Neural crest cell (in vitro differentiated cells): Measurements from ENCODE around the genes SNRPD2, SIX5, DMPK and PPP5C.

GRCh38 chr19:45548088-45548814, 36.4 kb downstream of the OPA3 start:
- PRO-cap = no peak

GRCh38 chr19:45645906-45646461, 6.8 kb upstream of the EML2 start:
- PRO-cap = no peak

DNA sequence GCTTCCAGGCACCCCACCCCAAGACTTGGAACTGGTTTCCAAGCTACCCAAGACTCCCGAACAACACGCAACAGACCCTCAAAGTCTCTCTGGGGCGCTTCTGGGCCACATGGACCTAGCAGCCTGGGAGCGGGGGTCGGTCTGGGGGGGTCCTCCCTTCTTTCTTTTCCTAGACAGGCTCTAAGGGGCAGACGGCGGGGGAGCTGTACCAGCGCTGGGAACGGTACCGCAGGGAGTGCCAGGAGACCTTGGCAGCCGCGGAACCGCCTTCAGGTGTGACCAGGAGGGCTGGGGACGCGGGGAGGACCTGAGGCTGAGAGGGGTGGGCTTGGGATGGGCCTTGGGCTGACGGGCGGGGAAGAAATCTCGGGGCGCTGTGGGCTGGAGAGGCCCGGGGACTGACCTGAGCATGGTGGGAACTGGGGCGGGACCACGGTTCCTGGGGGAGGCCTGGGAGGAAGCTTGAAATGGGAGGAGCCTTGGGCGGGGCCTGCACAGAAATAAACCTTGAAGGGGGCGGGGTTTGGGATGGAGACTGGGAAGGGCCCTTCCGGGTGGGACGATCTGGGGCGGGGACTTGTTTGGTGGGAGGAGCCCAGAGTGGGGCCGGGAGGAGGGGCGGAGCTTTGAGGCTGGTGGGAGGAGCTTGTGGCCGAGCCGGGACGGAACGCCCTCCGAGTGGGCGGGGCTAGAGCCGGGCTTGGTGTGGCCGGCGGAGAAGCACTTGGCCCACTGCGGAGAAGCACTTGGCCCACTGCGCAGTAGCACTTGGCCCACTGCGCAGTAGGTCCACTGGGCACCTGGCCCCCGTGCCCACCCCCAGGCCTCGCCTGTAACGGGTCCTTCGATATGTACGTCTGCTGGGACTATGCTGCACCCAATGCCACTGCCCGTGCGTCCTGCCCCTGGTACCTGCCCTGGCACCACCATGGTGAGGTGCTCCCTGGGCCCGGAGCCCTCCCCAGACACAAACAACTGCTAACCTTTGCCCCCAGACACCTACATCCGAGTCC, 2.7 kb downstream of the GIPR start:
- PRO-cap = no peak

DNA sequence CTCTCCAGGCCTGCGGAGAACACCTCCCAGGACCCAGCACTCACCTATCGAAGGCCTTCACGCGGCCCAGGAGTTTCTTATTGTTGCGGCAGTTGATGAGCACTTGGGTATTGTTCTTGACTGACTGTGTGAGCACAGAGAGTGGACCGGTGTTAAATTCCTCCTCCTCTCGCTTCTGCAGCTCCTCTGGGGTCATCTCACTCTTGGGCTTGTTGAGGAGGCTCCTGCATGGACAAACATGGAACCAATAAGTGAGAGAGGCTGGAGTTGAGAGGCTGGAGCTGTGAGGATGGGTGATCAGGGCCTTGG, 3.5 kb downstream of the SNRPD2 start:
- PRO-cap = no peak

DNA sequence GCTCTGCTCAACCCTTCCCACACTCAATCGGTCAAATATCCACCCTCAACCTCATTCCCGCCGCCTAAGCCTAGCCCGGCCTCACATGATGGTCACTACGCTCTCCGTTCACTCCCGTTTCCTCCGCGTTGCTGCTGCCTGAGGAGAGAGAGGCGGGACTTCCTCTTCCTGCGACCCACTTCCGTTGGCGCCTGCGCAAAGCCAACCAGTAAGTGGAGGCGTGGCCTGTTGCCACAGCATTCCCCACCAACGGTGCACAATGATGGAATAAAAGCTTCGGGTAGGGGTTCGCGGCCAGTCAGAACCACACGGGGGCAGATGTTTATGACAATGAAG, at the start of gene SNRPD2:
Gene SNRPD2, minus strand, starts transcription at position 152 of the 336 bp plus-strand sequence.
- PRO-cap = bidirectional peak, plus-strand start at position 208 of the sequence, minus-strand start at position 133 of the sequence

DNA sequence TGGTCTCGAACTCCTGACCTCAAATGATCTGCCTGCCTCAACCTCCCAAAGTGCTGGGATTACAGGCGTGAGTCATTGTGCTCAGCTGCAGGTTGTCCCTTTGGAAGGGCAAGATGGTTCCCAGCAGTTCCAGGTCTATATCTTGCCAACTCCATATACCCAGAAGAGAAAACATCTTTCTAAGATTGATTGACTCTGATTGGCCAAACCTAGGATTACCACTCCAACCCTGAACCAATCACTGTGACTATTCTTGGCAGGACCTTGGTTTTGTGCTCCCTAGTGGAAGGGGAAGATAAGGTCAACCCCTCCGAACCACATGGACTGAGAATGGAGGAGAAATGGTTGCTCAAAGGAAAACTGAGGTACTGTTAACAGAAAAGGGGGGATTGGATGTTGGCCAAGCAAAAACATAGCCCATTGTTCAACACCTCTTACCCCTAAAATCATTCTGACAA, 6.2 kb downstream of the MEIOSIN start:
- PRO-cap = no peak

GRCh38 chr19:45763911-45764649, 5.0 kb downstream of the SIX5 start:
- PRO-cap = no peak

DNA sequence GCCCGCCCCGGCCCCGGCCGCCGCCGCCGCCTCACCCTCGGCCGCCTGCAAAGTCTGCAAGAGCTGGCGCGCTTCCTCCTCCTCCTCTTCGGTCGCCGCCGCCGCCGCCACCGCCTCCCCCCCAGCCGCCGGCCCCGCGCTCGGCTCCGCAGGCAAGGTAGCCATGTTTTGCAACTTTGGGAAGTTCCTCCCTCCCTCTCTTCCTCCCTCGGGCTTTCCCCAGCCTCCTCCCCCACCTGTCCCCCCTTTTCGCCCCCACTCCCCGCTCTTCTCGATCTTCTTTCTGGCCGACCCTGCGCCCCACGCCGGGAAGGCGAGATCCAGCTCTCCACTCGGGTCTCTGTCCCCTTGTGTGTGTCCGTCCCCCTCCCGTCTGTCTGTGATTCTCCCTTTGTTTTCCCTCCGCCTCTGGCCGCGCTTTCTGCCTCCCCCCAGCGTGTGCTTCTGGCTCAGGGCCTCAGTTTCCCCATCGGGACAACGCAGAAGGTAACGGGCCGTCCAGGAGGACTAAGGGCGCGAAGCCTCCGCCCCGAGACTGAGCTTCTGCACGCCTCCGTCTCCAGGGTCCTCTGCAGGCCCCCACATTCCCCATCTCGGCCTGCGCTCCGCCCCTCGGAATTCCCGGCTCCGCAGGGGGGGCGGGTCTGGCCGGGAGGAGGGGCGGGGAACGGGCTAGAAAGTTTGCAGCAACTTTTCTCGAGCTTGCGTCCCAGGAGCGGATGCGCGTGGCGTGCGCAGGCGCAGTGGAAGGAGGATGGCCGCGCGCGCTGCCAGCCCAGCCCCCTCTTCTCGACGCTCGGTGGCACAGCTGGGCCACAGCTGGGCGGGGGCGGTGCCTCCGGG, at the start of gene SIX5:
Gene SIX5, minus strand, starts transcription at position 573 of the 843 bp plus-strand sequence.
- PRO-cap = bidirectional peak, plus-strand start at position 134 of the sequence, minus-strand start at position 58 of the sequence; bidirectional peak, plus-strand start at position 355 of the sequence, minus-strand start at position 375 of the sequence; bidirectional peak, plus-strand start outside the sequence, minus-strand start at position 571 of the sequence

DNA sequence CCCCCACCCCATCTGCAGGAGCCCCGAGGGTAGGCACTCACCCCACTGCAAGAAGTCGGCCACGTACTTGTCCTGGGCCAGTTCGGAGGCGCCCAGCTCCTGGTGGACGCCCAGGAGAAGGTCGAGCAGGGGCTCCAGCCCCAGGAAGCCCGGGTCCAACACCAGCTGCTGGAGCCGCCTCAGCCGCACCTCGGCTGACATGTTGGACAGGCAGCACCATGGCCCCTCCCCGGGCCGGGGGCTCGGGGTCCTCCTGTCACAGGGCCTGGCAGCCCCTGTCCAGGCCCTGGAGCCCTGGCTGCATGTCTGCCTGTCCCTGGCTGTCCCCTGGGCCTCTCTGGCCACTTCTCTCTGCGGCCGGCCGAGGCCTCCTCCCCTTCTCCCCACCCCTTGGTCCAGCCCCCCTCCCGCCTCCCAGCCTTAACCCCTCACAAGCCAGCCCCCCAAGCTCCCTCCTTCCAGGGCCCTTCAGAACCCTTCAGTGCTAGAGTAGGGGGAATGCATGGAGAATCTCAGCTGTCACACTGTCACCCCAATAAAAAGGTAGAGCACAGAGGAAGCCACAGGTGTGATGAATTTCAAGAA, at the start of gene DMPK:
Gene DMPK, minus strand, starts transcription at position 339 of the 585 bp plus-strand sequence.
- PRO-cap = unidirectional peak, minus-strand start at position 339 of the sequence

DNA sequence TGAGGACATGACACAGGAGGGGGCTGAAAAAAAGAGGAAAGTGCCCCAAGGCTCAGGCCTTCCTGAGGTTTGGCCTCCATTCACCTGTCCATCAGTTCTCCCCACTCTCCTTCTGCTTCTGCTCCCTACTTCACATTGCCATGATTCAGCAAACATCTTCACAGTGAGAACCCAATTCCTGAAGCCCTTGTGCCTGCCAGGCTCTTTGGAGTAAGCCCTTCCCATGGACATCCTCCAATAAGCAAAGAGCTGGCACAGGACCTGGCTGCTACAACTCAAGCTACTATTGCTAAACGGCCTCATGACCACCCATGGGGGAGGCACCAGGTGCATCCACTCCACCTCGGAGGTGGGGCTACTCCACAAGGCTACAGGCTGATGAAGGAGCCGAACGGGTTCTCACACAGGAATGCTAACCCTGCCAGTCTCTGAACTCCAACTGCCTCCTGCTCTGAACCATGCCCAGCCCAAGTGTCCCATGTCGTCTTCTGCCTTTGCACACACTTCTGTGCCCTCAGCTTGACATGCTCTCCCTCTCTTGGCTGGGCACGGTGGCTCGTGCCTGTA, 10.0 kb downstream of the SYMPK start:
- PRO-cap = no peak

DNA sequence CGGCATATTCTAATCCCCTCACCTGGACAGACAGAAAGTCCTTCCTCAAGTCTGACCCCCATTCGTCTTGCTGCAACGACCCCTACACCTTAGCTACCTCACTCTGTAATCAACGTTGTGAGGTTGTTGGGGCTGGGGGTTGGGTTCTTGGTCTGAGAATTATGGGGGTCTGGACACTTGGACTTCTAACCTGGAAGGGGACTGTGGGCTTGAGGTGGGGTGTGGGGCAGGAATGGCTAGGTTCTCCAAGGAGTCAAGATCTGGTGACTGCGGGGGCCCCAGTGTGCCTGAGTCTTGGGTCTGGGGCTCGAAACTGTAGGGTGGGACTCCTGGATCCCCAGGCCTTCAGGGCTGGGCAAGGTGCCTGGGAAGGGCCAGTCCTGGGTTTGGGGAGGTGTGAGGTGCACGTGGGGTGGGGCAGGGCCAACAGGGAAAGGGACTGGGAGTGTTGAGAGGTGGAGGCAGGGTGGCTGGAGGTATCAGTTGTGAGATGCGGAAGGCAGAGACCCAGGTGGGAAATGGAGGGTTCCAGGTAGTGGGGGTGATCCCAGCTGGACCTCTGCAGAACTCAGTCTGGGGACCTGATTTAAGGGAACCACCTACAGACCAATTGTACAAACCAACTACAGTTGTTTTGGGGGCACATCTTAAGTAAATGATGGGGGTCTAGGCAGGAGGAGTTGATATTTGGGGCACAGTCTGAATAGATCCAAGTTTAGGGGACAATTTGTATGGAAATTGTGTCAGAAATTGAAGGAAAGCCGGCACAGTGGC, 1.4 kb downstream of the FOXA3 start:
- PRO-cap = no peak

- PRO-cap = no peak
These were observed 11.8 kb downstream of the IGFL2 start for GRCh38 chr19:46159841-46160226.

DNA sequence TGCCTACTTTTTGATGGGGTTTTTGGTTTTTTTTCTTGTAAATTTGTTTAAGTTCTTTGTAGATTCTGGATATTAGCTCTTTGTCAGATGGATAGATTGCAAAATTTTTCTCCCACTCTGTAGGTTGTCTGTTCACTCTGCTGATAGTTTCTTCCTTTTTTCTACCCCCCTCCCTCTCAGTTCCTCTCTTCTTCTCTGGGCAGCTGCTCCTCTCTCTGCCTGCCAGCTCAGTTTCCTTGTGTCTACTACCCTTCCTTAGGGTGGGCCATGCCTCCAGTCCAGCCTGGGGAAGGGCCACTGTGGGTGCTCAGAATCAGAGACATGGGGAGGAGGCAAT, 37.0 kb downstream of the IGFL2 start:
- PRO-cap = no peak

DNA sequence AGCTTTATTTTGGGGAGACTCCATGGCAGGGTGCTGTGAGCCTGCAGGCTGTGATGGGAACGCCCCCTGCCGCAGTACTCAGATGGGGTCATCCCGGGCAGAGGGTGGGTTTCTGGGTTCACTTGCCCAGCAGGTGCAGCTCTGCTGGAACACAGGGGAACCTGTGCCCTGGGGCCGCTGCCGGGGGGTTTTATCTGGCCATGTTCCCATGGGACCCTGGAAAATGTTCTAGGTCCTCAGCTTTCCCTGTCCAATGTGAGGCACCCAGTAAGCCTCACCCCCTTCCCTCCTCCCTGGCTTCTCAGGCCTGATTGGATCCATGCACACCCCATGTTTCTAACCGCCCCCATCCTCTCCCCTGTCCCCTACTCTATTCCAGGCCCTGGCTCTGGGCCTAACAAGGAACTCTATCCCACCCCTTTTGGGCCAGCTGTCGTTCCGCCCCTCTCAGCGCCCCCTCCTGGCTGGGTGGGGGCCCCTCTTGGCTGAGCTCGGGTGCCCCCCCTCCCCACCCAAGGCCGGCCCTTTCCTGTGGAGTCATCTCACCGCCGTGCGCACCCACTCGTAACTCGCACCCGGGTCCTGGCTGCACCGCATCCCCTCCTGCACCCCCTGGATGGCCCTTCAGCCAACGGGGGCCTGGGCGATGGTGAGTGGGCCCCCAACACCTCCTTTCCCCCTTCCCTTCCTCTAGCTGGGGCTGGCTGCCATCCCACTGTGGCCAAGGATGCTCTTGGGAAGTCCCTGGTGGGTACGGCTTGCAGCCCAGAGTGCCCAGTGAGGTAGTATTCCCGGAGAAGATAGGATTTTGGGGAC, 1.2 kb downstream of the HIF3A start:
- PRO-cap = no peak

DNA sequence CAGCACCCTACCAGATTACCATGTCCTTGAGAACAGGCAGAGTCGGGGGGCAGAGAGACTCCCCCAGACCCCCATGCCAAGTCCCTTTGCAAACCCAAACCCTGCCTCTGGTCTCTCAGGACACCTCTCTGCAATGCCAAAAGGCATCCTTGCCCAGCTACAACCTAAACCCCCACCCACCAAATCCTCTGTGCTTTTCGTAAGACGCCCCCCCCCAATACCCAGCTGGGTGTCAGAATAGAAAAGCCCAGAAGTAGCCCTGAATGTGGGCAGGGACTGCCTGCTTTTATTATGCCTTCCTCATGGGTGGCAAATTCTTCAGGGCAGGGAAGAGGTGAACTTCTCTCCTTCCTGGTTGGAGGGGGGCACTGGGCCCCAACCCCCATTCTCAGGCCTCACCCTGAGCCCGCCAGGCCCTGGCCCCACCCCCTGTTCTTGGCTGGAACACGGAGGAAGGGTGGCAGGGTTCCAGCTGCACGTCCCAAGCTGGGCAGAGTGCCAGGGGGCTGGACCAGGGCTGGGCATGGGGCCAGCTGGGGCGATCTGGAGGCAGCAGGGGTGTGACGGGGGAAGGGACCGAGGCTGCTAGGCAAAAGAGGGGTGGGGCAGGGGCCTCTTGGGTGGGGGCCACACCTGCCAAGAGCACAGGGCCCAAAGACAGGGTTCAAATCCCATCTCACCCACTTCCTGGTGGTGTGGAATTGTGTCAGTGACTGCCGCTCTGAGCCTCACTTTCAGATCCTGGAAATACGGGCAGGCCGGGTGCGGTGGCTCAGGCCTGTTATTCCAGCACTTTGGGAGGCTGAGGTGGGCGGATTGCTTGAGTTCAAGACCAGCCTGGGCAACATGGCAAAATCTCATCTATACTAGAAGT, 2.1 kb downstream of the HIF3A start:
- PRO-cap = no peak

- PRO-cap = bidirectional peak, plus-strand start at chr19:46347097, minus-strand start at chr19:46346940; unidirectional peak, minus-strand start at chr19:46347443; unidirectional peak, minus-strand start at chr19:46347486
These were observed at the start of gene PPP5C for GRCh38 chr19:46346575-46347850. Gene PPP5C (plus strand): TSS chr19:46347087.

DNA sequence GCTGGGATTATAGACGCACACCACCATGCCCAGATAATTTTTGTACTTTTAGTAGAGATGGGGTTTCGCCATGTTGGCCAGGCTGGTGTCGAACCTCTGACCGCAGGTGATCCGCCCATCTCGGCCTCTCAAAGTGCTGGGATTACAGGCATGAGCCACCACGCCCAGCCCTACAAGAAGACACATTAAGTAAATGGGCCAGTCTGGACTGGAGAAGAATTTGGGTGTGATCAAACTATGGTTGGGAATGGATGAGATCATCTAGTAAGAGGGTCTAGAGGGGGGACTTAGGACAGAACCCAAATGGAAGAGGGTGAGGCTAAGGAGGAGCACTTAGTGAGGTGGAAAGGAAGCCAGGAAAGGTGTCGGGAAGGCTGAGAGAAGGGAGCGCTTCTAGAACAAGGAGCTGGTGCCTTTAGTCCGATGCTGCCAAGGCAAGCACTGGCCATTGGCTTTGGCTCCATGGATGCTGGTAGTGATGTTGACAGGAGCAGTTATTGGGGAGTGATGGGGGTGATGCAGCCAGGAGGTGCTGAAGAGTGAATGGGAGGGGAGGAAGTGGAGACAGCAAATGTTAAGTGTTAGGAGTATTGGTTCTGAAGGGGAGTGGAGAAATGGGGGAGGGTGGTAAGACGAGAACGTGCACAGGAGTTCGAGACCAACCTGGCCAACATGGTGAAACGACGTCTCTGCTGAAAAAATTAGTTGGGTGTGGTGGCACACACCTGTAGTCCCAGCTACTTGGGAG, 1.7 kb downstream of the PPP5C start:
- PRO-cap = no peak

- PRO-cap = no peak
These were observed 31.2 kb downstream of the PPP5C start for GRCh38 chr19:46377934-46378680.

GRCh38 chr19:46648469-46649115, 12.4 kb downstream of the DACT3 start:
- PRO-cap = no peak

DNA sequence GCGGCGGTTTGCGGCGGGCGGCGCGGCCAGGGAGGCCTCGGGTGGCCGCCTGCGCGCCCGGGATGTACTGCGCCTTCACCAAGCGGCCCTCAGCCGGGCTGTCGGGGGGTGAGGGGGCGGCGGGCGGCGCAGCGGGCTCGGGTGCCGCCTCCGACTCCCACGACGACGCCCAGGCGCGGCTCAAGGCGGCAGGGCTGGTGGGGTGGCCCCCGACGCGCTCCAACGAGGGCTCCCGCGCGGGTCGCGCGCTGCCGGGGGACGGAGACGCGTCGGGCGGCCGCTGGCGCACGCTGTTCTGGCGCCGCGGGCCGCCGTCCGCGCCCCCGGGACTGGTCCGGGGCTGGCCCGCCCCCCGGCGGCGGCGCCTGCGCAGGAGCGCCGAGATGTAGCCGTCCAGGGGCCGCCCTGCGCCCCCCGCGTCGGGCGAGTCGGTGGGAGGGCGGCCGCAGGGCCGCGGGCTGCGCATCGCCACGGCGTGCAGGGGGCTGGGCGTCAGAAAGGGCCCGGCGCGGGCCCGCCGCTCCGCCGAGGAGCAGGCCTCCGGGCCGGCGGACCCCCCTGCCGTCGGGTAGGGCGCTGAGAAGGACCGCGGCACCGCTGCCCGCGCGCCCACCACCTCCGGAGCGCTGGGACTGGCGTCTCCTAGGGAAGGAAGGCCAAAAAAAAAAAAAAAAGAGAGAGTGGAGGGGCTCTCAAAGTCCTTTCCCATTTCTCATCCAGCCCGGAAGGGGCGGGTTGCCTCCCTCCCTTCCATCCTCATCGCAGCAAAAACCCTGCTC, 11.6 kb downstream of the DACT3 start:
- PRO-cap = no peak